Gastroesophageal sphincter (tissue), 4 donors: ENCODE data around the genes DDB2 and PTPMT1.

GRCh38 chr11:45865350-45865916 is 18.2 kb downstream of the CRY2 start:
- PRO-cap: no peak
- RAMPAGE, long total RNA, 4 experiments: no peak in any of the 4 experiments

GRCh38 chr11:45994176-45994975 is 71.9 kb downstream of the LARGE2 start:
- PRO-cap: no peak
- RAMPAGE, long total RNA, 4 experiments: no peak in any of the 4 experiments

DNA sequence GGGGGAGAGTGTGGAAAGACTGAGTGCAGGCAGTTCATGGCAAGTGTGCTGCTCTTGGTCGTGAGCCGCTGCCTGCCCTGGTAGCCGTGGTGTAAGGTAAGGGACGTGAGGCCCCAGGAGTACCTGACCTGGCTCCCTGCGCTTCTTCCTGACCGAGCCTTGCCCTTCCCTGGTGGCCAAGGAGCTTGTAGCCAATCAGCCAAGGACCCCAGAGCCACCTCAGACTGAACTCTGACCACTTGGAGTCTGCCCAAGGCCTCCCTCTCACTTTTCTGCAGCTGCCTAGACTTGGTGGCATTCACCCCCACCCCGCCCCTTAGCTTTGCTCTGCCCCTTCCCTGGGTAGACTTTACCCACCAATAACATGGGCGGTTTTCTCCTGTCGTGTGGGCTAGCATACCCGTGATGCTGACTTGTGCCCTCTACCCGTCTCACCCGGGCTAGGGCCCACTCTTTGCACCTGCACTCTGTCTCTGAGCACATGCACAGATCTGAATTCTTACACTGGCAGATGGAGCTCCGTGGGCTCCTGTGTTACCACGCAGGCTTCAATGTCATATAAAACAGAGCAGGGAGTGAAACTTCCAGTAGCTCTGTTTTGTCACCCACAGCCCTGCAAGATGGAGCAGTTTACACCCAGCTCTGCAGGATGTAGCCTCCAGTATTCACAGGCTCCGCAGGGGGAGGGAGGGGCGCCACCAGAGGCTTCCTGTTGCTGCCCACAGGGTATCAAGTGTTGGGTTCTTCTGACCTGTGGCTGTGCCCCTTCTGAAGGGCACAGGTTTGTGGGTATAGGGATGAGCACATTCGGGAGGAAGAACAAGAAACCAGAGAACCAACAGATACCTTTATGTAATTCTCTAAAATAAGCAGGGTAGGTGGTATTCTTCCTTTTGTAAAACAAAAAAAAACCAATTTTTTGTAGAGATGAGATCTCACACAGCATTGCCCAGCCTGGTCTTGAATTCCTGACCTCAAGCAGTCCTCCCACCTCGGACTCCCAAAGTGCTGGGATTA is 1.7 kb downstream of the DGKZ start:
- PRO-cap: no peak
- RAMPAGE, long total RNA, 4 experiments: no peak in any of the 4 experiments

DNA sequence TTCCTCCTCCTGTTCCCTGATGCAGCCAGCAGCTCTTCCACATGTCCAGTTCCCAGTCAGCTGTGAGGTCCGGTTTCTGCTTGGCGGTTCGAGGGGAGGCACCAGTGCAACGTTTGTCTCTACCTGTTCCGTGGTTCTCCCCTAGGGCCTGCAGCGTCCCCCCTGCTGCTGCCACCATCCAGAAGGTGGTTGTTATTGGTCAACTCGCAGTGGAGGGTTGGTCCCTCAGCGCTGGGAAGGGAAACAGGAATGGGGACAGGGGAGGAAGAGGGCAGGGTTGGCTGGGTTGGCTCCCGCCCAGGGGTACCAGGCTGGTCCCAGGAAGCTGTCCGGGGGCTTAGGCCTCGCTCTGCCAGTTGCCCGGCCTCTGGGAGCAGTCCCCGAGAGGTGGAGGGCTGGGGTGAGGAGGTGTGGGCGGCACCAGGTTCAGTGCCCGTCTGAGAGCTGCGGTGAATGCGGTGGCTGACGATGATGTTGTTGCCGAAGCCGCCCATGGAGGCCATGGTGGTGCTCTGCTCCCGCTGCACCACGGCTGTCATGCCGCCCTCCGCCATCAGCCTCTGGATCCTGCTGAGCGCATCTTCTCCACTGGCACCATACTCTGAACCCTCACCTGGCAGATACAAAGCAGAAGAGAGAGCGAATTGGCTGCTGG is 5.9 kb upstream of the CHRM4 start:
- PRO-cap: no peak
- RAMPAGE, long total RNA, 4 experiments: no peak in any of the 4 experiments

GRCh38 chr11:46743402-46744728 is 24.9 kb downstream of the F2 start:
- PRO-cap: no peak
- RAMPAGE, long total RNA, 4 experiments: no peak in any of the 4 experiments

- PRO-cap: bidirectional peak, plus-strand start at chr11:46826989, minus-strand start at chr11:46826853
- RAMPAGE, long total RNA, 4 experiments: no peak in any of the 4 experiments
Measured at GRCh38 chr11:46826094-46827054, 19.7 kb downstream of the CKAP5 start.

DNA sequence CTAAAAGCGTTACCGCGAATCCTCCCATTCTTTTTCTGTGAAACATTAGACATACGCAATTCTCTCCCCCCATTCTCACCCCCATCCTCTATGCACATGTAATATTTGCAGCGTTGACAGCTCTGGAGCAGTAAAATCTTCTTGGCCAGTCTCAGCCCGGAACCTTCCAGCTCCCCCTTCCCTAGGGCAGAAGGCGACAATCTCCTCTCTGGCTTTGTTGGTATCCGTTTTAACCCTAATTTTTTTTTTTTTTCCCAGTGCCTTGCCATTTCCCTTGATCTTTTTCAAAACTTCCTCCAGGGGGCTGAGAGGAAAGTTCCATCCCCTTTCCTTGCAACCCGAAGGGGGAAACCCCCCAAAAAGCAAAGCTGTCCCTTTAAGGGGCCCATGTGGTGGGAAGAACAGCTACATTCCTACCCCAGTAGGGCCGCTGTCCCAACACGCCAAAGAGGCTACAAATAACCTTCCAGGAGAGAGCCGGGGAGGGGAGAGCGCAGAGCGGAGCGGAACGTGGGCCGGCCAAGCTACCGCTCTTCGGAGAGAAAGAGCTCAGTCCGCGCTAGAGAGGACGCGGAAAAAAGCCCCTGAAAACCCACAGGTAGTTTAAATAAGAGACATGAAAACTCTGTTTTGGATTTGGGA is 1.8 kb downstream of the LRP4 start:
- PRO-cap: unidirectional peak, plus-strand start at position 484 of the sequence
- RAMPAGE, long total RNA, 4 experiments: no peak in any of the 4 experiments

DNA sequence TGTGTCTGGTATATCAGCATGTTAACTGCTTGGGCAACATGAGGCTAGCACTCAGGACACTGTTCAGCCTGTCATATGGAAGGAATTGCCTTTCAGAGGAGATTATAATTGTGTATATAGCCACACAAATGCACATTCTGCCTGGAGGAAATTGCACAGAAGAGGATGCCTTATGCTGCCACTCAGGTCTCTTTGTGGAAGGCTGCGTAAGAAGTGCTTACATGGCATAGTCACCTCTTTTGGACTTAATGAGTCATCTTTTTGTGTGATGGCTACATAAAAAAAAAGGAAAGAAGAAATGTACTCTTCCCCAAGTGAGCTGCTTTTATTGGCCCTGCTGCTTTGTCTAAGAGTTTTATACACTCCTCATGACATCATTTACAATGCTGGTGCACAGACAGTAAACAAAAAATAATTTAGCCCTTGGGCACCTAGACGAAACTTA is 11.8 kb downstream of the CSTPP1 start:
- PRO-cap: no peak
- RAMPAGE, long total RNA, 4 experiments: no peak in any of the 4 experiments

- PRO-cap: no peak
- RAMPAGE, long total RNA, 4 experiments: no peak in any of the 4 experiments
Measured at GRCh38 chr11:47155130-47155654, 21.5 kb downstream of the ARFGAP2 start.

DNA sequence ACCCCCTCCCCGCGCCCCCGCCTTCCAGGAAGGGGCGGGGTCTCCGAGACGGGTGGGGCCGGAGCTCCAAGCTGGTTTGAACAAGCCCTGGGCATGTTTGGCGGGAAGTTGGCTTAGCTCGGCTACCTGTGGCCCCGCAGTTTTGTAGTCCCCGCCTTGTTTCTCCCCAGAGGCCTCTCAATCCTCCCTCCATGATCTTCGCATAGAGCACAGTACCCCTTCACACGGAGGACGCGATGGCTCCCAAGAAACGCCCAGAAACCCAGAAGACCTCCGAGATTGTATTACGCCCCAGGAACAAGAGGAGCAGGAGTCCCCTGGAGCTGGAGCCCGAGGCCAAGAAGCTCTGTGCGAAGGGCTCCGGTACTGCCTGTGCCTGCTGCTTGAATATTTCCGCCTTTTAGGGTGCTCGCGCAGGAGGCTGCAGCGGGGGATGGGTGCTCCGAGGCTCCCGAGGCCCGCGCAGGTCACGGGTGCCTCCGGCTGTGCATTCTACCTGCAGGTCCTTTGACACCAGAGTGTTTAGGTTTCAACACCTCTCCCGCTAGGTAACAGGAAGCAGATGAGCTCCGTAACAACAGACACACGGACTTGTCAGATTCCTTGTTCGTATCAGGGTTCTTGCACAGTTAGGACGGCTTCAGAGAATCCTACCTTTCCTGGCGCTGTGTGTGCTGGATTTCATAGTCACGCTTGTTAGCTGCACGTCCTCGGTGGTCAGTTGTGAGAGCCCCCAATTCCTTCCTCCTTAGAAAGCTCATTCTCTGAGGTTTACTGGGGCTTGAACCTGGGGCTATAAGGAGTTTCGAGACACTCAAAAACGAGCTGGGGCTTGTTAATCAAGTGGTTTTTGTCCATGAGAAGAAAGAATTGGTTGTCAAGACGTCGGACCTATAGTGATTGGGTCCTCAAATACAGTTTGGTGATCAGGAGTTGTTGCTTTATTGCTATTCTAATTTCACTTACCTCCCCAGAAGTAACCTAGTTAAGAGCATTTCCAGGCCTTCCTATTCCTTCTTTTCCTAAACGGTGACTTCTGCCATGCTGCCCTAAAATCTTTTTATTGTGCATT is at the start of gene DDB2:
Gene DDB2, plus strand, starts transcription at position 74 of the 1,072 bp plus-strand sequence.
- PRO-cap: bidirectional peak, plus-strand start at position 46 of the sequence, minus-strand start outside the sequence; bidirectional peak, plus-strand start at position 433 of the sequence, minus-strand start at position 374 of the sequence
- RAMPAGE, long total RNA, 4 experiments: start-site peak on the plus strand in 4 of 4 experiments, centred at positions 58 to 169 of the sequence, 23 to 135 reads per replicate

DNA sequence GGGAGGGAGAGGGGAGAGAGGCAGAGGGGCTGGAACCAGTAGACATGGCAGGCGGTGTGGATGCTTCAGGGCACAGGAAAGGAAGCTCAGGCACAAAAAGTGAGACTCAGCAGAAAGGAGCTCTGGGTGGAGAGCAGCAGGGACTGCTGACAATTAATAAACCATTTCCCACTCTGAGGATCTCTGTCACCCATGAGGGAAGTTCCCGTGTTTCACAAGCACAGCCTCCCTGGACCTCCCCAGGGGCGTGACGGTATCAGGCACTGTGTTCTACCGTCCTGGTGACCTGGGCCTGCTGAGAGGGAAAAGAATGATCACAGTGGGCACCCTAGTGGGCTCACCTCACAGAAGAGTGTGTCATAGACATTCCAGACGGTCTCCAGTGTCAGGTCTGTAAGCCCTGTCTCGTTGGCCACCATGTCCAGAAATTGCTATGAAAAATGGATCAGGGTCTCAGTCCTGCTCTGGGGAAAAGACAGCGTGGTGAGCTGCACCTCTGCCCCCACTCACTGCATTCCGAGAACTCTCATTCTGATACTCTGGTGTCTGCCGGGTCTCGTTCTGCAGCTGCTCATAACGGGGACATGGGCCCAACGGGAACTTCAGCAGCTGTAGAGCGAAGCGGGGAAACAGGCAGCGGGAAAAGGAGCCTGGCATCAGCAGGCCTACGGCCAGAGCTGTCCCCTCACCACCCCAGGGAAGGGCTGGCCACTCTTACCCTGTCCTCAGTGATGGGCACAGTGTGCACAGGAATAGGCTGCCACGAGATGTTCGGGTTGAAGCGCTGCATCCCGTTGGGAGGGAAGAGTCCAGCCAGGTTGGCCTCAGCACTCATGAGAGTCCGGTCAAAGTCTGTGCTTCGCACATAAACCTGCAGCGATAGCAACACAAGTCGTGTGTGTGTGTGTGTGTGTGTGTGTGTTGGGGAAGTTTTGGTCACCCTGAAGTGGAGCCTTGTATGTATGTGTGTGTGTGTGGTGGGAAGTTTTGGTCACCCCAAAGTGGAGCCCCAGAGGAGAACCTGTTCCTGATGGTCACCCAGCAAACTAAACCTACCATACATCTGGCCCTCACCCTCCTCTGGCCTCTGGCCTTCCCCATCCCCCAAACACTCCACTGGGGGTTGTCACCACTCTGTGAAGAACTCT is 3.3 kb downstream of the ACP2 start:
- PRO-cap: unidirectional peak, minus-strand start at position 155 of the sequence
- RAMPAGE, long total RNA, 4 experiments: start-site peak on the minus strand in 1 of 4 experiments, centred at position 796 of the sequence, 5 reads per replicate

DNA sequence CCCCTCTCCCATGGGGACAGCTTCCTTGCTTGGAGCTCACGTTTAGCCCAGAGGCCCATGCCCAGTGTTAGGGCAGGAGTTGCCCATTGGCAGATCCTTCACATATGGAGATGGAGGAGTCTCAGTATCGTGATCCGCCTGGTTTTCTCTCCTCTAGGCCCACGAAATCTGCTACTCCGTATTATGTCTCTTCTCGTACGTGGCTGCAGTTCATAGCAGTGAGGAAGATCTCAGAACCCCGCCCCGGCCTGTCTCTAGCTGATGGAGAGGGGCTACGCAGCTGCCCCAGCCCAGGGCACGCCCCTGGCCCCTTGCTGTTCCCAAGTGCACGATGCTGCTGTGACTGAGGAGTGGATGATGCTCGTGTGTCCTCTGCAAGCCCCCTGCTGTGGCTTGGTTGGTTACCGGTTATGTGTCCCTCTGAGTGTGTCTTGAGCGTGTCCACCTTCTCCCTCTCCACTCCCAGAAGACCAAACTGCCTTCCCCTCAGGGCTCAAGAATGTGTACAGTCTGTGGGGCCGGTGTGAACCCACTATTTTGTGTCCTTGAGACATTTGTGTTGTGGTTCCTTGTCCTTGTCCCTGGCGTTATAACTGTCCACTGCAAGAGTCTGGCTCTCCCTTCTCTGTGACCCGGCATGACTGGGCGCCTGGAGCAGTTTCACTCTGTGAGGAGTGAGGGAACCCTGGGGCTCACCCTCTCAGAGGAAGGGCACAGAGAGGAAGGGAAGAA is 23.4 kb downstream of the MYBPC3 start:
- PRO-cap: no peak
- RAMPAGE, long total RNA, 4 experiments: no peak in any of the 4 experiments

DNA sequence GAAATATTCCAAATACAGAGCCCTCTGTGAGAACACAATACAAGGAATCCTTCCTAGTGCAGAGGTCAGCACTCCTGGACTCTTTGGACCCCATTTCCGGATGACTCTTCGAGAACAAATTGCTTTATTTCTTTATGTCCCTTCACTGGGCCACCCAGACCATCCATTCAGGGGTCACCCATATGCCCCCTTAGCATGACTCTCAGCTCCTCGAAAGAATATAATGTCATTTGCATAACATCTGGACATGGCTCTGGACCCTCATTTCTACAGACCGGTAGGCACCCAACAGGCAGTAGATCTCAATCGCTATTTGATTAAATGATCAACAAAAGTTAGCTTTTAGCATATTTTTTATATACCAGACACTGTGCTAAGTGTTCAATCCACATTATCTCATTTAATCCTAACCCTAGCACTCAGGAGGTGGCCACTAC is 12.6 kb upstream of the MYBPC3 start:
- PRO-cap: no peak
- RAMPAGE, long total RNA, 4 experiments: no peak in any of the 4 experiments

DNA sequence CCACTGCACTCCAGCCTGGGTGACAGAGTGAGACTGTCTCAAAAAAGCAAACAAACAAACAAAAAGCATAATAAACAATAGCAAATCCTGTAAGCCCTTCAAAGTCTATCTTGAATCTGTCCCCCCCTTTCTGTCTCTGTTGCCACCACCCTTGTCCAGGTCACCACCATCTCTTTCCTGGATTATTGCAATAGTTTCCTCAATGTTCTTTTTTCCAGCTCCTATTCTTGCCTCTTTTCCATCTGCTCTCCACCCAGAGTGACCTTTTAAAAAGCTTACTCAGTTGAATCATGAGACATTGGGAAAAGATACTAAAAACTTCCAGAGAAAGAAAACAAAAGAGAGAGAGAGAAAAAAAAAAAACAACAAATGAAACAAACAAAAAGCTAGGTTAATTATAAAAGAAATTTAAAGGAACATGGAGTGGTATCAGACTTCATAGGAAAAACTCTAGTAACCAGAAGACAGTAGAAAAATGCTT is 9.1 kb downstream of the SPI1 start:
- PRO-cap: no peak
- RAMPAGE, long total RNA, 4 experiments: no peak in any of the 4 experiments

DNA sequence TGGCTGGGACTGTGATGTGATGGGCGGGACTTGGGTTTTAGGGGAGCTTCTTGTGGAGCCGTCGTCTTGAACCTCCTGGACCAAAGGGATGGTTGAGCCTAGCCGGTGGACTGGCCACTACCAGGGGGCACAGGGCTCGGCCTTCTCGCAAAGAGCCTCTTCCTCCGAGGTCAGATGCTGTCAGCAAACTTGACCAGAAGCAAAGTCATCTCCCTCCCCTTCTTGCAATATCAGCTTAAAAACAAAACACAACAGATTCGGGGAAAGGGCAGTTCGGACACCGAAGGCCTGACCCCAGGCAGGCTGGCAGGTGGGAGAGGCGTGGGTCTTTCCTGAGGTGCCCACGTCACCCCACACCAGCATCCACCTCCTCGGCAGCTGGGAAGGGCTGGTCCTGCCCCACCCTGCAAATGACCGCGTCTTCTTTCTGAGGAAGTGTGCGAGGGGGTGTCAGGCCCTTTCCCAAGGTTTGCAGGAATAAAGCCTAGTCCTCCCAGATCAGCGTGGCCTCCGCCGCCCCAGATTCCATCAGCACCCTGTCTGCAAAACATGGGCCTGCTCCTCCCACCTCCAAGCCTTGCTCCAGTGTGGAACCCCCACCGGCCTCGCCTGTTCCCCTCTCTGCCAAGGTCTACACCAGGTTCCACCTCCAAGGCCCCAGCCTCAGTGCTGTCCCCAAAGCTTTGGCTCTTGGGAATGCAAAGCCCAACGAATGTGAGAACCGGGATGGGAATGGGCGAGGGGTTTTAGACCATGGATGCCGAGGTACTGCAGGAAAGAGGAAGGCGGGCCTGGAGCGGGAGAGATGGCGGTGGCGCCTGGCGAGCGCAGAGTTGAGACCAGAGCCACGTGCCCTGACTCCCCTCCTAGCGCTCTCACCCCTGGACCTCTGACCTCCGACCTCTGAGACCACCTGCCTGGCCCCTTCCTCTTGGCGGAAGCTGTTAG is 14.4 kb upstream of the SLC39A13 start:
- PRO-cap: no peak
- RAMPAGE, long total RNA, 4 experiments: no peak in any of the 4 experiments

GRCh38 chr11:47565177-47566403 is at the start of gene PTPMT1:
PTPMT1 (plus strand) TSS chr11:47565599.
- PRO-cap: bidirectional peak, plus-strand start at chr11:47565589, minus-strand start at chr11:47565498
- RAMPAGE, long total RNA, 4 experiments: start-site peak on the plus strand in 4 of 4 experiments, at chr11:47565598-47565620 at its widest, 229 to 605 reads per replicate; start-site peak on the minus strand in 2 of 4 experiments, at chr11:47565462-47565591 at its widest, 33 to 61 reads per replicate

- PRO-cap: no peak
- RAMPAGE, long total RNA, 4 experiments: no peak in any of the 4 experiments
Measured at GRCh38 chr11:47591846-47592409, 2.3 kb downstream of the C1QTNF4 start.

- PRO-cap: no peak
- RAMPAGE, long total RNA, 4 experiments: no peak in any of the 4 experiments
Measured at GRCh38 chr11:47731292-47732189, 16.4 kb upstream of the AGBL2 start.

DNA sequence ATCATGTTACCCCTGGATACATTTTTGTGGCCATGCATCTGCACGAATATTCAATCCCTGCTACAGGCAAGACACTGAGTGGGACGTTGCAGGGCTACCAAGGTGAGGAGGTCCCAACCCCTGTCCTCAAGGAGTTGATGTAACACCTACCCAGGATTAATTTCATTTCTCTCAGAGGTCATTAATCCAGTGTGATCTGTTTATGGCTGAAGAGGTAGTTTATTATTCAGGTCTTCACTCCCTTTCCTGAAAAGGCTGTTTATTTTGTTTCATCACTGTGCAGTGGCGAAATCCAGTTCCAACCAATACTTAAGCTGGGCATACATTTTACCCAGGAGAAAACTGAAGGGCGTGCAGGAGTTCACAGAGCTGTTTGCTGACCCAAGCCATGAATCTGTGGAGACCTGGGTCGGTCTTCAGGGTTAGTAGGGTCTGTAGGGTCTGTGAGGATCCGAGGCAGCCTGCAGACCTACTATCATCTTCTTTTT is 2.7 kb upstream of the PTPRJ start:
- PRO-cap: no peak
- RAMPAGE, long total RNA, 4 experiments: no peak in any of the 4 experiments

DNA sequence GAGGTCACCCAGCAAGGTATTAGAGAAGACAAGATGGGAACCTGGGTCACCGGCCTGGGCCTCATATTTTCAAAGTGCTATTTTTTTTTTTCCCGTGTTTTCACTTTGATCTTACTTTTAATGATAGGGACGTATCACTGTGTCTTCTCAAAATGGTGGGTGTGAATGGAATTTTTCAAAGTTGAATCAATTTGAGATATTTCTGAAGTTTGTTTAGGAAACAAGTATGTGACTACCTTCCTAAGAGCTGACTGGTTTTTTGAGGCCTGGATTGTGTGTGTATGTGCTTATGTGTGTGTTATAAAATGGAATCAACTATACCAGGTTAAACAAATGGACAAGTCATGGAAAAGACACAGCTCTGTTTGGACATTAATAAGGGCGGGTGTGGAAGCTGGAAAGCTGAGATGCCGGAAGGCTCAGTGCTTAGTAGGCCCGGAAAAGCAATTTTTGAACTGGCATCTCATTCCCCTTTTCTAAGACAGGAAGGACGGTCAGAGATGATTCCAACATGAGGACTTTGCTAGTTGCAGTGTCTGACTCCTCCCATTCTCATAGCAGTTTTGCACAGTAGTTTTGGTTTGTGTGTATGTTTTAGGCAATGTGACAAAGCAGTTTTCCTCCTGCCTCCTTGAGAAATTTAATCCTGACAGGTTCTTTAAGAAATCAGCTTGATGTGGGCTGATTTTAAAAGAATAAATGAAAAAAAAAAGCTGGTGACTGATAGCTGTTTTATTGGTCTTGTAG is 2.9 kb downstream of the PTPRJ start:
- PRO-cap: no peak
- RAMPAGE, long total RNA, 4 experiments: no peak in any of the 4 experiments